Mesenchymal stem cell of the bone marrow (primary cell): ENCODE data around the genes CISD3 and ARL5C.

- CAGE, long polyA plus RNA: no peak
Observed at GRCh38 chr17:38712071-38712927, 7.2 kb downstream of the MLLT6 start.

DNA sequence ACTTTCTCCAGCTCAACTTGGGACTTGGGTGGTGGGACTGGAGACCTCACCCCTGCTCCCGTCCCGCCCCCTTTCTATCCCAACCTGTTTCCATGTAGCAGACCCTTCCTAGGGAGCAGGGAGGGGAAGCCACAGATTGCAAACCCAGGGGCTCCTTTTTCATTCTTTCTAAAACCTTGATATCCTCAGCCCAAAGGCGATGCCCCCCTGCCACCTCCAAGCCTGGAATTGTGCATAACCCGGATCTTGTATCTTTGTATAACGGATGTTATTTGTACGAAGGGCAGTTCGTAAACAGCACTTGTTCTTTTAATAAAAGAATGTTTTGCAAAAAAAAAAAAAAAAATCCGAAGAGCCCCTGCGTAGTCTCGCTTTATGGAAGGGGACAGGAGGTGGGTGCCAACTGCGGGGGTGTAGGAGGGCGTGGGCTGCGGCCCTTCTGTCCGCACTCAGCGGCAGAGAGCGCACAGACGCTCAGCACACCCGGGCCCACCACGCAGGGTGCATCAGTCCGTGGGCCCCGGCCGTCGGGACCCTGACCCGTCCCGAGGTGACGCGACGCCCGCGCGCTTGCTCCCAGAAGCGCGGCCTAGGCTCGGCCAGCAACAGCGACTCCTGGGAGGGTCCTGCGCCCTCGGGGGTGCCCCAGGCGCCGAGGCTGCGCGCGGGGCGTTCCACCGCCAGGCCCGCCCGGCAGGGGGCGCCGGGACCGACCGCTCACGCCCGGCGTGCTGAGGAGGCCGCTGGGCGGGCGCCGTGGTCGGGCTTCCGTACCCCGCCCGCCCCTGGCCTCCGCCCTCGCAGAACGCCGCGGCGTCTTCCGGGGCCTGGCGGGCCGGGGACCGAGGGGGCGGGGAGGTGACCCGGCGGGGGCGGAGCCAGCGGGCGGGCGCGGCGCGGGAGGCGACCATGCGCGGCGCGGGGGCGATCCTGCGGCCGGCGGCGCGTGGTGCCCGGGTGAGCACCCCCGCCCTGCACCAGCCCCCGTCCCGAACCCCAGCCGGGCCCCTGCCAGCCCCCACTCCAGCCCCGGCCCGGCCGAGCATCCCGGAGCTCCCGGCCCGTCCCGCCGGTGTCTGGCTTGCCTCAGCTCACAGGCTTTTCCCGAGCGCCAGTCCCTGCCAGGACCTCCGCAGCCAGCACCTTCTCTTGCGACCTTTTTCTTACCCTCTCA, at the start of gene CISD3:
CISD3 (plus strand) TSS at position 892 of the 1,174 bp plus-strand sequence.
- CAGE, long polyA plus RNA: no peak

DNA sequence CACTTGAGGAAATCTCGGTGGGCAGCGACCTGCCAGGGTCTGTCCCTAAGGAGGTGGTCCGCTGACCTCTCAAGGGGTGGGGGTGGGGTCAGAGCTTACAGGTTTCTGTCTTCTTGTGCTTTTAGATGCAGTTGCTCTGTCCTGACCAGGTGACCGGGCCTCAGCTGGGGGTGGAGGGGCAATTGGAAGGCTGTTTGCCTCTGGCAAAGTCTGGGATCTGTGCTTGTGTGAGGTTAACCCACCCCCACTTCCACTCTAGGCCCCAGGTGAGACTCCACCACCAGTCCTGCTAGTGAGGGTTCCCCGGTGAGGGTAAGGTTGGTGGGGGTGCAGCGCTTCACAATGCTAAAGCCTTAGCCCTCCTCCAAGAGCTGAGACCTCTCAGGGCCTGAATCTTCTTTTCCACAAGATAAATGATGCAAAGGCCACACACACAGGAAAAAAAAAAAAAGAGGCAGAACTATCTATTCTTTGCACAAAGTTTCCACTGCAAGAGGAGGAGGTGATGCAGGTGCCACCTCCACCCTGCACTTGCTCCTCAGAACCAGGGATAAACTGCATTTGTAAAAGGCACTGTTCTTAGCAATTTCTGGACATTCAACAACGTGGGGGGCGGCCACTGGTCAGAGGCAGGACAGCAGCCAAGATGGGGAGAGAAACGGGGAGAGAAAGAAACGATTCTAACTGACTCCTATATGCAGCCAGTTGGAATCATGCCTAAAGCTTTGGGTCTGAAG, 4.1 kb downstream of the CISD3 start:
- CAGE, long polyA plus RNA: no peak

GRCh38 chr17:38741760-38742378, 6.3 kb downstream of the PCGF2 start:
- CAGE, long polyA plus RNA: no peak

- CAGE, long polyA plus RNA: no peak
Observed at GRCh38 chr17:38849776-38850623, 3.5 kb downstream of the RPL23 start.

DNA sequence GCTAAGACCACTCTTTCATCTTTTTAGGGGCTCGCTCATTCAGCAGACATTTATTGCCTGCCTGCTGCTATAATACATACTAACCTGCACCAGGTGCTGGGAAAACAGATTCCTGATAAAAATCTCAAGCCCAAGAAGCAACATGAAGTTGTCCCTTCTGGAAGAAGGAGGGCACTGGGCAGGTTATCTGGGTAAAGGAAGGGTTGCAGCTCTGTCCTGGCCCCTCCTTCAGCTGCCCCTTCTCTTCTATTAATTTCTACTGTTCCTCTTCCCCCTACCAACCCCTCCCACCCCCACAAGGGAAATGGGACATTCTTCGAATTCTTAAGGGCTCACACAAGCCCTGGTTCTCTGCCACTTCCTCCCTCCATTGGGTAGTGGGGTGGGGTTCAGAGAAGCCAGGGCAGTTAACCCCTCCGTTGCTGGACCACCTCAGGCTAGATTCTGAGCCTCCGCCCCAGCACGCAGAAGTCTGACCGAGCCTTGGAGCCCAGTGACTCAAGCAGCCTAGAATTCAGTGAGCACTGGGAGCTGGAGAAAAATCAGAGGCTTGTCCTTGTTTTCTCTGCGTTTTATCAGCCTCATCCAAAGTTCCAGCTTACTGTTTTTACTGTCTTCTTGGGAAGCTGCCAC, 10.0 kb downstream of the LASP1 start:
- CAGE, long polyA plus RNA: no peak

DNA sequence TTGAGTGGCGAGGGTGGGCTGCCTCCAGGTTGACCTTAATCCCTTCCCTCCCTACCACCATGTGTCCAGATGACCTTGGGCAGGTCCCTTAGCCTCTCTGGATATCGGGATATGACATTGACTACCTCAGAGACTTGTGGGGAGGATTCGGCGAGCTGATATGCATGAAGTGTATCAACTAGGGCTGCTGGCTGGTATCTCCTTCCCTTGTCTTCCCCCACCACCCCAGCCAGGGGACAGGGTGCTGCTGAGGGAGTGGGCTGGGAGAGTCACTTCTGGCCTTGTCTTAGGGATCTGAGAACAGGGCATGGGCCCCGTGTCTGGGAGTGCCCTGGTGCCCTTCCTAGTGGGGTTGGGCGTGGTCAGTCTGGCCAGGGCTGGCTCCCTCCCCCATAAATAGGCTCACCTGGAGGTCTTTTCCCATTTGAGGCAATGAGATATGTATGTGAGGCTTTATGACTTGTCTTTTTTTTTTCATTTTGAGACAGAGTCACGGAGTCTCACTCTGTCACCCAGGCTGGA, 41.5 kb downstream of the LASP1 start:
- CAGE, long polyA plus RNA: no peak

DNA sequence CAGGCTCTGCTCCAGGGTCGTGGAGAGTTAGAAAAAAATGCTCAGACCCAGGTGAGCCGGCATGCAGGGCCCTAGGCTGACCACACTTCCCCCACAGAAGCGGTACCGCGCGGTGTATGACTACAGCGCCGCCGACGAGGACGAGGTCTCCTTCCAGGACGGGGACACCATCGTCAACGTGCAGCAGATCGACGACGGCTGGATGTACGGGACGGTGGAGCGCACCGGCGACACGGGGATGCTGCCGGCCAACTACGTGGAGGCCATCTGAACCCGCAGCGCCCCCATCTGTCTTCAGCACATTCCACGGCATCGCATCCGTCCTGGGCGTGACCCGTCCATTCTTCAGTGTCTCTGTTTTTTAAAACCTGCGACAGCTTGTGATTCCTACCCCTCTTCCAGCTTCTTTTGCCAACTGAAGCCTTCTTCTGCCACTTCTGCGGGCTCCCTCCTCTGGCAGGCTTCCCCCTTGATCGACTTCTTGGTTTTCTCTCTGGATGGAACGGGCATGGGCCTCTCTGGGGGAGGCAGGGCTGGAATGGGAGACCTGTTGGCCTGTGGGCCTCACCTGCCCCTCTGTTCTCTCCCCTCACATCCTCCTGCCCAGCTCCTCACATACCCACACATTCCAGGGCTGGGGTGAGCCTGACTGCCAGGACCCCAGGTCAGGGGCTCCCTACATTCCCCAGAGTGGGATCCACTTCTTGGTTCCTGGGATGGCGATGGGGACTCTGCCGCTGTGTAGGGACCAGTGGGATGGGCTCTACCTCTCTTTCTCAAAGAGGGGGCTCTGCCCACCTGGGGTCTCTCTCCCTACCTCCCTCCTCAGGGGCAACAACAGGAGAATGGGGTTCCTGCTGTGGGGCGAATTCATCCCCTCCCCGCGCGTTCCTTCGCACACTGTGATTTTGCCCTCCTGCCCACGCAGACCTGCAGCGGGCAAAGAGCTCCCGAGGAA, 48.4 kb downstream of the FBXO47 start:
- CAGE, long polyA plus RNA: no peak

GRCh38 chr17:39016222-39016586, 49.0 kb upstream of the FBXO47 start:
- CAGE, long polyA plus RNA: no peak

DNA sequence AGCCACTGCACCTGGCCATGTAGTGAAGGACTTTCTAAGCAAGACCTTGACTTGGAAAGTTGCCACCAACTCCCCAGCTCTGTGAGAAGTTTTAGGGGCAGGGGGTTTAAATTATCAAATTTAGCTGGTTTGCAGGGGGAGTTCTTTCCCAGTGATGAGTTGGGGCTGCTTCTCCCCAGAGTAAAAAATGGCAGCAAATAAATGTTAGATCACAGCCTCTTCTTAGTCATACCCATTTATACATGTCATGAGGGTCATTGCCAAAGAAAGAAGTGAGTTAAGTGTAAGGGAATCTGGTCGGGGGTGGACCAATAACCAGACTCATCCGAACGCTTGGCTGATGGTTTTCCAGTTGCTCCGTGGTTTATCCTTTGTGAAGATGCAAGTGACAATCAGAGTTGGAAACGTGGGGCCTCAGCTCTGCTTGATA, 87.1 kb downstream of the PLXDC1 start:
- CAGE, long polyA plus RNA: no peak

GRCh38 chr17:39166031-39166522, at the start of gene ARL5C:
ARL5C (minus strand) TSS chr17:39166161.
- CAGE, long polyA plus RNA: no peak

GRCh38 chr17:39167398-39167954, 1.5 kb upstream of the ARL5C start:
- CAGE, long polyA plus RNA: no peak

- CAGE, long polyA plus RNA: no peak
Observed at GRCh38 chr17:39217776-39218303, 7.9 kb downstream of the STAC2 start.

- CAGE, long polyA plus RNA: no peak
Observed at GRCh38 chr17:39361188-39361652, 40.2 kb downstream of the FBXL20 start.

GRCh38 chr17:39407362-39408238, 6.2 kb upstream of the FBXL20 start:
- CAGE, long polyA plus RNA: no peak

GRCh38 chr17:39470862-39471910, 9.9 kb downstream of the CDK12 start:
- CAGE, long polyA plus RNA: no peak

GRCh38 chr17:39622352-39622743, 4.4 kb upstream of the PPP1R1B start:
- CAGE, long polyA plus RNA: no peak

DNA sequence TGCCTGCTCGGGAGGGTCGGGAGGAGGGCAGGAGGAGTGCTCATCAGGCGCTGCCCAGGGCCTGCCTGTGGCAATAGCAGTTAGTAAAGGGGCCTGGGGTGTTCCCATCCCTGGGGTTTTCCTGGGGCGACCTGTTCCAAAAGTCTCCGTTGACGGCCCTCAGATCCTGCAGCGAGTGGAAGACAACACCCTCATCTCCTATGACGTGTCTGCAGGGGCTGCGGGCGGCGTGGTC, 4.6 kb upstream of the TCAP start:
- CAGE, long polyA plus RNA: no peak

DNA sequence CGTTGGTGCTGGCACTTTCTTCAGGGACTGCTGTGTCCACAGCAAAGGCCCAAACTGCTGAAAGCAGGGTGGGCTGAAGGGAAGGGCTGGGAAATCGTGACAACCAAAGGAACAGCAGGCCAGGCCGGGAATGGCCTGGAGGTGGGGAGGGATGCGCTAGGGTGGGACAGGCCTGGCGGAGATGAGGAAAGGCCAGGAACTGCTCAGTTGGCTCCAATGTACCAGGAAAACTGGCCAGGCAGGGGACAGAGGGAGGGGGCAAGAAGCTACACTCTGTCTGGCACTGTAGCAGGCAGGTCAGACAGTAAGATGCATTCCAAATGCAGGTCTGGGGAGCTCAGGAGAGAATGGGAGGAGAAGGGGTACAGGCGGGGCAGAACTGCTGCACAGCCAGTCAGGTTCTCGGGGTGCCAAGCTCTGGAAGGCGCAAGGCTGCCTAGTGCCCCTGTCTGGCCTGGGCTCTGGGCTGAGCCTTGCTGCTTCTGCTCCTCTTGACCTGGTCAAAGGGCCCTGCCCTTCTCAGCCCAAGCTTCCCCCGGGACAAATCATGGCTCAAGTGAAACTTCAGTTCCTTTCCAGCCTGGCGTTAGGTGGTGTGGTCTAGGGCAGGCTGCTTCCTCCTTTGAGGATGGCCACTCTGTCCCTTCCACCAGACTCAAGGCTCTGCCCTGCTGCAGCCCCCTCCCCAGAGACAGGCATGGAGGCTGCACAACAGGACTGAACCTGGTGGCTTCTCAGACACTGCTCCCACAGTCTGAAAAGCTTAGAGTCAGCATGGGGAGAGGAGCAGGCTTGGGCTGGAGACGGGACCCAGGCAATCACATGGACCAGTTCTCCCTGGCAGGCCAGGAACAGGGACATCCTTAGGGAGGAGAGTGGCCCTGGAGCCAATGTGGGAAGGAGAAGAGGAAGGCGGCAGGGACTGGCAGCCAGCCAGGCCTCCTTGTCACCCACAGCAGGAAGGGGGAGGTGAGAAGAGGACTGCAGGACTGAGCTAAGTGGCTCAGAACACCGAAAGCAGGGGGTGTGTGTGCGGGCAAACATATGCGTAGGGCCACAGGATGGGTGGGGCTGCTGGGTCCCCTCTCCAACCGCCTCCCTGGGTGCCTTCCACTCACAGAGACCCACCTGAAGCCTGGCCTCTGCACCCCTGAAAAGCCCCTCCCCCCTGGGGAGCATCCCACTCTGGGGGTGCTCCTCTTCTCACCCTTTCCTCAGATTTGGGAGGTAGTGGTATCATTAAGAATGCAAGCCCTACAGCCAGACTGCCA, 7.6 kb downstream of the PNMT start:
- CAGE, long polyA plus RNA: no peak

- CAGE, long polyA plus RNA: no peak
Observed at GRCh38 chr17:39679954-39680264, 7.9 kb downstream of the PGAP3 start.